Skeletal muscle cell (primary cell): Measurements from ENCODE around the genes ALKBH5 and GRAP.

GRCh38 chr17:17837822-17838884 is 1.4 kb upstream of the SREBF1 start:
- RRBS = no CpG with 5 or more reads among the region's 10 CpGs

DNA sequence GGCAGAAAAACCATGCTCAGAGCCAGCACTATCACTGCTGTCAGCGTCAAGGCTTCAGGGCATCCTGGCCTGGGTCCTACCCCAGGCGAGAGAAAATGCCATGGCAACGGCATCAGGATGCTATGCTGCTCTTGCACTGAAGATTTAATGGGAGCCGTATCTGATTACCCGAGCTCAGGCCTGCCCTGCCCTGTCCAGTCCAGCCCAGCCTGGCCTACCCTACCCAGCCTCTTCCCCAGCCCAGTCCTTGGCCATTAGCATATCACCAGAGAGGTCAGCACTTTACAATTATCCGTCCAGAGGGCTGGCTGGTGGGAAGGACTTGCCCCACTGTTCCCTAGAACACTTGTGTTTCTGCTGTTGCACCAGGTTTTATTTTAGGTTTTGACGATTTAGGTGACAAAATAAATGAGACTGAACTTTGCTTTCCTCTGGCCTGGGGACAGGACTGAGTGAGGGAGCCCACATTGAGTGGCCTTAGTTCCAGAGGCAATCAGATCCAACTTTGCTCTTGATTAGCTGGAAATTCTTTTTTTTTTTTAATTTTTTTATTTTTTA is 61.0 kb downstream of the TOM1L2 start:
- RRBS = no CpG with 5 or more reads among the region's 7 CpGs

DNA sequence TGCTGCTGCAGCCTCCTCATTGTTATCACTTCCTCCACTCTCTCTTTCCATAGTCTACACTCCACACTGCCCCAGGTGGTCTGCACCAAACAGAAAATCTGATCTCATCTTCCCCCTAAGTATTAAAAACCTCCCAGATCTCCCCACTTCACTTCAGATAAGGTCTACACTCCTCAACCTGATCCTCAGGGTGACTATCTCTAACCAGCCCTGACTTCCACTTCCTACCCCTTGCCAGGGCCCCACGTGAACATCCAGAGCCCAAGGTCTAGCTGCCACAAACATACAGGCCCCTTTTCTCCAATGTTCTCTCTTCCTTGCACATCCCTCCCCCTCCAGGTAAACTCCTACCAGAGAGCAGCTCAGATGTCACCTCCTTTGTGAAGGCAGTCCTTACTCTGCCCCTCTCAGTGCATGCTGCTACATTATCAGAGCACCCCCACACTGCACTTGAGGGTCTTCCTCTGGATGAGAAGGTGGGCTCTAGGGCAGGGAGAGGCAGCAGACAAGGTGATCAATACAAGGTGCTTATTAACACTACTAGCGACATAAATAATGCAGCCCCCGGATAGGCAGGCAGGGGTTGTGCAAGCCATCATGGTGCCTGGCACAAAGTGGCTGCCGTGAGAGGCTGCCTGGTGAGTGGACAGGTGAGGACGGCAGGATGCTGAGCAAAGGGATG is 28.5 kb downstream of the TOM1L2 start:
- RRBS = no CpG with 5 or more reads among the region's 5 CpGs

DNA sequence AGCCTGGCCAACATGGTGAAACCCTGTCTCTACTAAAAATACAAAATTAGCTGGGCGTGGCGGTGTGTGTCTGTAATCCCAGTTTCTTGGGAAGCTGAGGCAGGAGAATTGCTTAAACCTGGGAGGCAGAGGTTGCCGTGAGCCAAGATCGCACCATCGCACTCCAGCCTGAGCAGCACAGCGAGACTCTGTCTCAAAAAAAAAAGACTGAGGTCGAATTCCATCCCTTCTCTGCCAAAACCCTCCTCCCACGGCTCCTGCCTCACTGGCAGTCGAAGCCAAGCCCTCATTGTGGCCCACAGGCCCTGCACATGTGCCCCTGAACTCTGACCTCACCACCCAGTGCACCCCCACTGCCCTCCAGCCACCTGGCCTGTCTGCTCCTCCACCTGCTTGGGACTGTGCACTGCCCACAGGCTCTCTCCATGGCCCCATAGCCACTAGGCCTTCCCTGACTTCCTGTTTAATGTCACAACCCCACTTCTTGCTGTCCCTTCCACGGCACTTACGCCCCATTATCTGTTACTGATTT is 6.9 kb downstream of the MYO15A start:
- RRBS = no CpG with 5 or more reads among the region's 11 CpGs

DNA sequence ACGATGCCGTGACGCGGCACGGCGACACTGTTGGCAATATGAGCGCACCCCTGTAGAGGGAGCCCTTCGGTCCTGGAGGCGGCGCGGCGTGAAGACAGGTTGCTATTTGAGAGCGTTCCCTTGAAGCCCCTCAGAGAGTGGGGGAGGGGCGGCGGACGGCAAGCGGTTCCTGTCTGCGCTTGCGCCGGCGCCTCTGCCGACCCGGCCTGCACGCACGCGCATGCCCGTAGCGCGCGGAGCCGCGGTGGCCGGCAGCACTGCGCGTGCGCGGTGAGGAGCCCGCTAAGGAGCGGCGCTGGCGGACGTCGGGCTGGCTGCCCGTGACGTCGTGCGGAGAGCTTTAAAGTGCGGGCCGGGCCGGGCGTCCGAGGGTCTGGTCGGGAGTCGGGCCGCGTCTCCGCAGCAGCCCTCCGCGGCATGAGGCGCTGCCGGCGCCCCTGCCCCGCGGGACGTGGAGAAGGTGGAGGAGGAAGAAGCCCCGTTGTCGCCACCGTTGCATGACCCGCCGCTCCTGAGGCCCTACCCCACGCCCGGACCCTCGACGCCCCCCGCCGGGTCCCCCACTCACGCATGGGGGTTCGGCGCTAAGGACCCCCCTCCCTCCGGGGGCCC is at the start of gene ALKBH5:
TSS of gene ALKBH5 (plus strand) at position 273 of the 612 bp plus-strand sequence.
- RRBS = under 1% methylated on average over 28 of the region's 80 CpGs

DNA sequence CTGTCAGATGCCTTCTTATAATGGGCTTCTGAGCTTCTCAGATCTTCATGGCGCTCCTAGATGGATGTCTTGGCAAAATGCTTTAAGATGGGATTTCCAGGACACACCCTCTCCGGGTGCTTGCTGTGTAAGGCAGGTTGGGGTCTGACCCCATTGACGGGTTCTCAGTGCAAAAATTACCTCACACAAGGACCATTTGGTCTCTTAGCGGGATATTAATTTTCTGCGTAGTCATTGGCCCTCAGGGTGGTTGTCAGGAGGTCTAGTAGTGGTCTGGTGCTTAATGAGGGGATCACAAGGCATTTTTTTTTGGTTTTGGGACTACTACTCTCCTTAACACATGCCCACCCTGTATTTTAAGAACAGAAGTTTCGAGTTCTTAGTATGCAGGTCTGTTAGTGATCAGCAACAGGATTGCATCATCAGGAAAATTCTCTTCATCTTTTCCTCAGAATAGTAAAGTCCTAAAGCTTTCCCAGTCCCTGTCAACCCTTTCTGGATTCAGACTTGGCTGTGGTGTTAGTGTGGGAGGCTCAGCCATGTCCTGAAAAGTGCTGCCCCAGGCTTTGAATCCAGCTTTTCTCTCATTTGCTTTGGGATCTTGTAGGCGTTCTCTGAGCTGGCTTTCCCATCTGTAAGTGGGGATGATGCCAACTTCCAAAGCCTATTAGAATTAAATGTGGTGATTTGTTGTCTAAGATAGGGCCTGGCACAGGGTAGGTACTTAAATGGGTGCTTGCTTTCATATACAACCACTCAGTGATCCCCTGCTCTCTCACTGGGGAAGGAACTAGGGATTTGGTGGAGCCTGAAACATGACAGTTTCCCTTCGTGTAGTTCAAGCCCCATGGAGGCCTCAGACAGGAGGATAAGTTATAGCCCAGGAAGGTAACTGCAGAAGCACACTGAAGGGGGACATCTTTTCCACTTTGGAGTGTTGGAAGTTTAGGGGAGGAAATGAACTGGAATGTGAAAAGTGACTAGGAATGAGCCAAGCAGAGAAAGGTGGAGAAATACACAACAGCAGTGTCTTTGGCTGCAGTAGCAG is 3.0 kb downstream of the ALKBH5 start:
- RRBS = no CpG with 5 or more reads among the region's 8 CpGs

DNA sequence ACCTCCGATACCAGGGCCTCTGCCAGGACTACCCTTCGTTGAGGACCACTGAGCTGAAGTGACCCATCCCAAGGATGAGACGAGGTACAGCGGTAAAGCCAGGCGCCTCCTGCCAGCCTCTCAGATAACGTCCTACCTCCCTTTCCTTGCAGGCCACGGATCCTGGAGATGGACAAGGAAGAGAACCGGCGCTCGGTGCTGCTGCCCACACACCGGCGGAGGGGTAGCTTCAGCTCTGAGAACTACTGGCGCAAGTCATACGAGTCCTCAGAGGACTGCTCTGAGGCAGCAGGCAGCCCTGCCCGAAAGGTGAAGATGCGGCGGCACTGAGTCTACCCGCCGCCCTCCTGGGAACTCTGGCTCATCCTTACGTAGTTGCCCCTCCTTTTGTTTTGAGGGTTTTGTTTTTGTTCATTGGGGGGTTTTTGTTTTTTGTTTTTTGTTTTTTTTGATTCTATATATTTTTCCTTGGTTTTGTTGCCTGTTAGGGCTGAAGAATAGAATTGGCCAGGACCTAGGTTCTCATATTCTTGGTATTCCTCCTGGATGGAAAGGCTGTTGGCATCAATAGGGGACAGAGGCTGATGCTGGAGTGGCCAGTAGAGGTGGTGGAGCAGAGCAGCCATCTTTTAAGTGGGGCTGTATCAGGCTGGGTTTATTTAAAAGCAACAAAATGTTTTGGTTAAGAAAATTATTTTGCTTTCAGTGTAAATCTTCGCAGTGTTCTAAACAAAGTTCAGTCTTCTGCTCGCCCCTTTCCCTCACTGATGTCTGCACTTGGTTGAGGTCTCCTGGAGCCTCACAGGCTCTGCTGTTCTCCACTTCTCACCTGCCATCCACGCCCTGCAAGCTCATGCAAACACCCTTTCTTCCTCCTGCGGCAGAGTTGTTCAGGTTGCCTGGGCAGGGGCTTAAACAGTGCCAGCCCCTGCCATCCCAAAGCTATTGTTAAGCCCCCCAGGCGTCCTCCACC is 17.1 kb upstream of the LLGL1 start:
- RRBS = no CpG with 5 or more reads among the region's 25 CpGs

GRCh38 chr17:18250377-18250998 is 8.1 kb downstream of the FLII start:
- RRBS = no CpG with 5 or more reads among the region's 17 CpGs

GRCh38 chr17:18324562-18325296 is 9.6 kb downstream of the SMCR8 start:
- RRBS = no CpG with 5 or more reads among the region's 17 CpGs

DNA sequence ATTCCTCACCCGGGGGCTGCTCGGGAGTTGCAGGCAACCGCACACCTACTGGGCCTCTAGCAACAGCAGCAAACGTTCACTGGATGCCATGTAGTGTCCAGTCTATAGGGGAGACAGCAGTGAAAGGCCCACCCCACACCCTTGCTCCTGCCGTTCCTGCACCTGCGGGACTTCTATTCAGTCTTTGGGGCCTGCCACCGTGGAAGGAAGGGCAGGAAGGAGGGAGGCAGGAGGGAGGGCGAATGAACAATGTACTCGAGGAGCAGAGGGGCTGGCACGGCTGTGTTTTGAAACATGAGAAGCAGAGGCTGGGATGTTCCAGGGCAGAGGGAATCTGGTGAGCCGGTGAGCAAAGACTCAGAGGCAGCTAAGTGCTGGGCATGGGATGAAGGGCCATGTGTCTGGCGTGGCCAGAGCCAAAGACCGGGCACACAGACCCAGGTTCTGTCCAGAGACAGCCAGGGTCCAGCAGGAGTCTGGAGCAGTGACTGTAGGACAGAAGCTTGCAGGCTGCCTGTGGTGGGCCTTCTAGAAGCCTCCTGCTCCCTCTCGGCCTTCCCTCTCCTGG is 15.3 kb downstream of the SLC5A10 start:
- RRBS = 33% methylated on average over 4 of the region's 14 CpGs

DNA sequence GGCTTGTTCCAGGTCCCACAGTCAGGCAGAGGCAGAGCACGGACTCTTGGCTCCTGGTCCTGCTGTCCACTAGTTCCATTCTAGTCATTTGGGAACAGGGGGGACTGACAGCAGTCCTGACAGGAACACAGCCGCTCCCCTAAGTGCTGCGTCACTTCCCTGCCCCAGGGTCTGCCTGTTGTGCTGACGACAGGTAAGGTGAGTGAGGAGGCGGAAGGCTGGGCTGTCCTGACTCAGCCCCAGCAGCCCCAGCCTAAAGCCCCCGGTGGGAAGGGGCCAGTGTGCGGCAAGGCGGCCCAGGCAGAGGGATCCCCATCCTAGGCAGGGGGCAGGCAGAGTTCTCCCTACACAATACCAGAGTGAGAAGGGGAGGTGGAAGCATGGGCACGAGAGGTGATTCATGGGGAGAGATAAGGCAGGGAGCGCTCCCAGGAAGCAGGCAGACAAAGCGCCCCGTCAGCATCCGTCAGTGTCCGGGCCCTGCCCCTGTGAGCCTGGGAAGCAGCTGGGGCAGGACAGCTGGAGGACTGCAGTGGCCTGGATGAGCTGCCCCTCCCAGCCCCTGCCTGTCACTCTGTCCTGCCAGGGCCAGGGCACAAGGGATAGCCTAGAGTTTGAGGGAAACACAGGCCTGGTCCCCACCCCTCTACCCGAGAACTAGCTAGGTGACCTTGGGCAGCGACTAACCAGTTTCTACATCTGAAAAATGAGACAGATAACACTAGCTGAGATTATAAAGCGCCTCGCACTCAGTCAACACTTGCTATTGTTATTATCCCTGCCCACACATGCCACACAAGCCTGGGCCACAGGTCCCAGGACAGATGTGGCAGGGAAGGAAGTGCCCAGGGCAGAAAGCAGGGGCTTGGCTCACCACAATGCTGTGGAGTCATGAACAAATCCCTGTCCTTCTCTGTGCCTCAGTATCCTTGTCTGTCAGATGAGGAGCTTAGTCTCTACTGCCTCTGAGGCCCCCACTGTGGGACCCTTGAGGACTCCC is 3.9 kb downstream of the FAM83G start:
- RRBS = no CpG with 5 or more reads among the region's 18 CpGs

- RRBS = no CpG with 5 or more reads among the region's 12 CpGs
Measured at GRCh38 chr17:19046777-19047237, at the start of gene GRAP. Gene GRAP (minus strand): TSS chr17:19046957.

DNA sequence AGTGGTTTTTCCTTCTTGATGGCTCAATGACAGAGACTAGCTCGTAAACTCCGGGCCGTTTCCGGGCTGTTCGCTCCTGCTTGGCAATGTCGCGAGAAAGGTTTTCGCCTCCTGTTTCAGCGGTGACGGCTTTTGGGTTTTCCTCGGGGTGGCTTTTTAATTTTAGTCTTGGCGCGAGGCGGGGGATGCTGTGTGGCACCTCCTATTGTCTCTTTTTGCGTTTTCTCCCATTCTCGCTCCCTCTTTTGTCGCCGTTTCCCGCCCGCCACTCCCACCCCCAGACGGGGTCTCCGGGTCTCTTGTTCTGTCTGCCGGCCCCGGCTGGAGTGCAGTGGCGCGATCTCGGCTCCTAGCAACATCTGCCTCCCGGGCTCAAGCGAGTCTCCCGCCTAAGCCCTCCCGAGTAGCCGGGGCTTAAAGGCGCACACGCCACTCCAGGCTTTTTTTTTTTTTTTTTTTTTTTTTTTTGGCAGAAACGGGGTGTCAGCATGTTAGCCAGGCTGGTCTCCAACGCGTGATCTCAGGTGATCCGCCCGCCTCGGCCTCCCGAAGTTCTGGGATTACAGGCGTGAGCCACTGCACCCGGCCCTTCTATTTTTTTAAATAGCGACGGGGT is 15.5 kb upstream of the GRAP start:
- RRBS = no CpG with 5 or more reads among the region's 45 CpGs

DNA sequence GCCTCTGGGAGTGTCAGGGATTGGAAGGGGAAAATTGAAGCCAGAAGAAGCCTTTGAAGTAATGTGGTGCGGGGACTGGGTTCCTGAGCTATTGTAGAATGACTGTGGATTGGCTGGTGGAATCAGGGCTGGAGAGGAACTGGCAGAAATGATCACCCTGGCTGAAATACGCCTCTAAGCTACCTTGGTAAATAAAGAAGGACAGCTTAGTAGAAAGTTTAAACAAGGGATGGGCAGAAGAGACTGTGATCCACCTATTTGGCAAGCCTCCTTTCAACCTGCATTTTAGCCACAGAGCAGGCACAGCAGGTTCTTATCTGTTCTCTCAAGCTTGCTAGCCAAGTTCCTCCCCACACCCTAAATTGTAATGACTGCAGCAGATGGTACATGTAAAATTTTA is 10.9 kb downstream of the EPN2 start:
- RRBS = no CpG with 5 or more reads among the region's 2 CpGs

GRCh38 chr17:19254665-19255337 is 17.6 kb downstream of the EPN2 start:
- RRBS = no CpG with 5 or more reads among the region's 6 CpGs

GRCh38 chr17:19263329-19263933 is 26.3 kb downstream of the EPN2 start:
- RRBS = no CpG with 5 or more reads among the region's 5 CpGs

- RRBS = no CpG with 5 or more reads among the region's 5 CpGs
Measured at GRCh38 chr17:19263934-19264080, 26.6 kb downstream of the EPN2 start.

- RRBS = no CpG with 5 or more reads among the region's 30 CpGs
Measured at GRCh38 chr17:19282962-19283719, 46.0 kb downstream of the EPN2 start.

DNA sequence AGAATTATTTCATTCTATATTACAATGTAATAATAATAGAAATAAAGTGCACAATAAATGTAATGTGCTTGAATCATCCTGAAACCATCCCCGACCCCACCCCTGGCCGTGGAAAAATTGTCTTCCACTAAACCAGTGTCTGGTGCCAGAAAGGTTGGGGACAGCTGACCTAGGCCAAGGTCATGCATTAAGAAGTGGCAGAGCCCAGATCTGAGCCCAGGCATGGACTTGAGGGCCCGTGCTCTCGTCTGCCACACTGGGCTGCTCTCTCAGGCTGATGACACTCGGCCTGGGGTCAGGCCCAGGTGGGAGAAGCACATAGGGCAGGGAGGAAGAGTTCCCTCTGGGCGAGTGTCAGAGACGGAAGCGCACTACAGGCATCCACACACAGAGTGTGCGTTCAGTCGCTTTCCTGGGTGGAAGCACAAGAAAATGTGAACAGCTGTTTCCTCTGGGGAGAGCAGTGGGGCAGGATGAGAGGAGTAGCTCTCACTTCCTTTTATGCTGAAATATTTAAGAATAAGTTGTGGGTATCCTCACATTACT is 59.8 kb downstream of the B9D1 start:
- RRBS = no CpG with 5 or more reads among the region's 10 CpGs

DNA sequence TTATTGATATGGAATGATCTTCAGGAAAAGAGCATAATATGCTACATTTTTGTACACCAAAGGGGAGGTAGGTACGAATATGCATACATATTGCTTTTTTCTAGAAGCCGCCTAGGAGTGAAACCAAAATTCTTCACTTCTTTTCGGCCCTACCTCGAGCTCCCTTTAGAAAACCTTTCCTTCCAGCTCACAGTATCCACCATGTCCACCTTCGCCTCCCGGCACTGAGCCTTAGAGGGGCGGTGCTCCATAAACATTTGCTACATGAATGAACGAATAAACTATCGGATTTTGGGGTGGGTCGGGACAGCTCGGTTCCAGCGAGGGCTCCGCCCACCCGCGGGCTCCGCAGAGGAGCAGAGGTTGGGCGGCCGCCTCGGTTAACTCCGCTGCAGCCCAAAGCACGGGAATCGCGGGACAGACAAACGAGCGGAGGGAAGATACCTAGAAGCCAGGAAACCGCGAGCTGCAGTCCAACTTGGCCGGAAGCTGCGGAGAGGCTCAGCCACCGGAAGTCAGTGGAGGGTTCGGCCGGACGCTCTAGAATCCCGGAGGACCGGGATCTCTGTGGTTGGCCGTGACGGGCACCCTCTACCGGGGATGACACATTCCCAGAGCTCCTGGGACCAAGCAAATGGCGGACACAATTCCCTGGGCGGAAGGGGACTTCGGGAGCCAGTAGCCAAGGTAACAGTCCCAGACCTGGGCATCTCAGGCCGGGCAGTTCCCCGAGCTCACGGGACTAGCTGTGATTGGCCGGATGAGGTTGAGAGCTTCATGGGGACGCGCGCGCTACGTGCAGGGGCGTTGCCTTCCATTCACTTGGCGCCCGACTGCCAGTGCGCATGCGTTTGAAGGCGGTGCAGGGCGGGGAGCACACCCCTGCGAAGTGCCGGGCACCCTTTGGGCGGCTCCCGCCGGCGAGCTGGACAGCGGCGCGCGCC is 611 bp upstream of the MAPK7 start:
- RRBS = 2% methylated on average over 9 of the region's 67 CpGs